ENCODE measurements around the gene DHRS13.

DNA sequence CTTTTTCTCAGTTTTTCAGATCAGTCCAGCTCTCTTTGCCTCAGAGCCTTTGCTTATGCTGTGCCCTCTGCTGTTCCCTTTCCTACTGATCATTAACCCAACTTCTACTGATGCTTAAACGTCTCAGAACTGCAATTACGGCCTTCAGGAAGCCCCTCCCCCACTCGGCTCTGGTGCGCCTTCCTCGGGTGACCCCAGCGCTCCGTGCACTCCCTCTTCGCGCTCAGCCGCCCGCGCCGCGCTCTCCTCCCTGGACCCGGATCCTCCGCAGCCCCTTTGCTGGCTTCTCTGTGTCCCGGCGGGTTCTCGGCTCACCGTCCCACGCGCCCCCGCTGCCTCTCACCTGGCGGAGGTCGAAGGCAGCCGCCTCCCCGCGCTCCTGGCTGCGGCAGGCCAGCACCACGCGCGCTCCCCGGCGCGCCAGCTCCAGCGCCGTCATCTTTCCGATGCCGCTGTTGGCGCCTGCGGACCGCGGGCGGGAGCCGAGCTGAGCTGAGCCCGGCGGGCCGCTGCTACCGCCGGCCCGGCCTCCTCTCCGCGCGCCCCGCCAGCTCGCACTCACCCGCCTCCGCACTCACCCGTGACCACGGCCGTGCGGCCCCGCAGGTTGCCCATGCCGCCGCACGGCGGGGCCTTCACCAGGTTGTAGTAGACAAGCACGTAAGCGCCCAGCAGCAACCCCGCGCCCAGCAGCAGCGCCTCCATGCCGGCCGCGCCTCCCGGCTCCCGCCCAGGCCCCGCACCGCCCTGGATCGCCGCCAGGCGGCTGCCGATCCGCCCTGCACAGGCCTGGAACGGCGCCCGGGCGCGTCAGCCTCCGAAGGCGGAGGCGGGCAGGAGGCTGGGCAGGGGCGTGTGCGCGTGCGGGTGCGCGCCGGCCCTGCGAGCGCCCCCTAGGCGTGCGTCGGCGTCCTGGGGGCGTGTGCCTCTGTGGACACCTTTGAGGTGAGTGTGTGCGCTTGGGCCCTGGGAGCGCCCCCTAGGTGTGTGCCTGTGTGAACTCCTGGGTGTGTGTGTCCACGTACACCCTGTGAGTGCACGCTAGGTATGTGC is at the start of gene DHRS13:
DHRS13 (minus strand) TSS at position 840 of the 1,053 bp plus-strand sequence.
- PRO-cap: unidirectional peak, minus-strand start at position 734 of the sequence

DNA sequence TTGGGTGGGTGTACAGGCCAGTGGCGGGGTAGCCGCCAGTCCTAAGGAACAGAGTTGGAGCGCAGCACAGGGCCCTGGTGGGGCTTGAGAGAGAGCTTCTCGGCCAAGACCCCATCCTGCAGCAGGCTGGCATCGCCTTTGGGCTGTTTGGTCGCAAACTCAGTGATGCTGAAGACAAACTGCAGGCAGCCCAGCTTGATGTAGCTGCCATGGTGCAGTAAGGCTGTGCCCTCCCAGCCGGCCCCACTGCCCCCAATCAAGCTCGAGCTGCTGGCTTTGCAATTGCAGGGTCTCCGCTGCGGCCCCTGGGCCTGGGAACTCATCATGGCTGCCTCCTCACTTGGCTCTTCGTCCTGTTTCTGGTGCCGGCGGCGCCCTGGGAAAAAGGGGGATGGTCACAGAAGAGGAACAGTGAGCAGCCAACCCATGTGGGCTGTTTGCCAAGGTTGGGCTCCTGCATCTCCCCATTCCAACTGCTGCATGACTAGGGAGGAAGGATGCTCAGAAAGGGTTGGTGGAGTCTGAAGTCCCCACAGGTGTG is 3.3 kb upstream of the DHRS13 start:
- PRO-cap: no peak

DNA sequence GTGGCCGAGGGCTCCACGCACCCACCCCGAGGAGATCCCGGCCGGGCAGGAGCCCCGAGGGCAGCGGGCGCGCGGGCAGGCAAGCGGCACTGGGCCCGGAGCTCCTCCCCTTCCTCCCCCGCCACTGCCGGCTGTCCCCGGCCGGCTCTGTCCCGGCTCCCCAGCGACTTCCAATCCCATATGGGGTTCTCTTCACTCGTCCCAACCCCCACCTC is 1.8 kb downstream of the PHF12 start:
- PRO-cap: bidirectional peak, plus-strand start at position 124 of the sequence, minus-strand start at position 91 of the sequence

GRCh38 chr17:29040063-29040486 is 2.9 kb upstream of the PIPOX start:
- PRO-cap: no peak

GRCh38 chr17:29086906-29087532 is 44.1 kb downstream of the PIPOX start:
- PRO-cap: no peak

DNA sequence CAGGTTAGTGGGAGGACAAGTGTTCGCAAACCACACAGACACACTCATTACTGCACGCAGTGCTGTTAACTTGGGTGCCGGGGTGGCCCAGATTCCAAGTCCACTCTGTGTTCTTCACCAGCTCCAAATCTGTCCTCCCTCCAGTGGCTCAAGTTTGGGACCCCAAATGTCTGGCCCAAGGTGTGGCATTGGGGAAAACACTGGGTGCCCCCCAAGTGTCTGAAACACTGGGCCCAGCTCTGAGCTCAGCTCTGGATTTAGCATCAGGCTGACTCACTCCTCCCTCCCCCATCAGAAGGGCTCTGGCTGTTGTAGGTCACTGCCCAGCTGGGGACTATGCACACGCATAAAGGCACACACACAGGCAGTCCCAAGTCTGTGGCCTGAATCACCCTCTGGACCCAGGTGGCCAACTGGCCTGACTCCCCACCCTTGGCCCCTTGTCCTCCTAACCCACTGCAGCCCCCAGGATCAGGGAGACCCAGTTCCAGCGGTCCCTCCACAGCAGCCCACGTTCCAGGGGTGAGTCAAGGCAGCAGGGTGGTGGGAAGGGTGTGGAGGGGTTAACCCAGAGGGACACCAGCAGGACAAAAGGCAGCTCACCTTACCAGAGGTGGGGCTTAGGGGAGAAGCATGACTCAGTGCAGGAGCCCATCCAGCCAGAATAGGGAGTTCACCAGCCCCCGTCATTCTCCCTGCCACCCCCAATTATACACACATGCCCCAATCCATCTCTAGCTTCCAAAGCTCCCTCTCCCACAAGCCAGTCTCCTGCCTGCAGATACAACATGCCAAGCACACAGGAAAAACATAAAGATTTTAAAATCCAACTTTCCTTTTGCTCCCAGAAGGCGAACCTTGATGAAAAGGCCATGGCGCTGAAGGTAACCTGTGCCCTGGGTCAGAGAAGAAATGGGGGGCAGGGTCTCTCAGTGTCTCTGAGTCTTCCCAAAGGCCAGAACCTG is 47.0 kb downstream of the MYO18A start:
- PRO-cap: no peak

GRCh38 chr17:29138193-29139005 is 41.8 kb downstream of the MYO18A start:
- PRO-cap: no peak

DNA sequence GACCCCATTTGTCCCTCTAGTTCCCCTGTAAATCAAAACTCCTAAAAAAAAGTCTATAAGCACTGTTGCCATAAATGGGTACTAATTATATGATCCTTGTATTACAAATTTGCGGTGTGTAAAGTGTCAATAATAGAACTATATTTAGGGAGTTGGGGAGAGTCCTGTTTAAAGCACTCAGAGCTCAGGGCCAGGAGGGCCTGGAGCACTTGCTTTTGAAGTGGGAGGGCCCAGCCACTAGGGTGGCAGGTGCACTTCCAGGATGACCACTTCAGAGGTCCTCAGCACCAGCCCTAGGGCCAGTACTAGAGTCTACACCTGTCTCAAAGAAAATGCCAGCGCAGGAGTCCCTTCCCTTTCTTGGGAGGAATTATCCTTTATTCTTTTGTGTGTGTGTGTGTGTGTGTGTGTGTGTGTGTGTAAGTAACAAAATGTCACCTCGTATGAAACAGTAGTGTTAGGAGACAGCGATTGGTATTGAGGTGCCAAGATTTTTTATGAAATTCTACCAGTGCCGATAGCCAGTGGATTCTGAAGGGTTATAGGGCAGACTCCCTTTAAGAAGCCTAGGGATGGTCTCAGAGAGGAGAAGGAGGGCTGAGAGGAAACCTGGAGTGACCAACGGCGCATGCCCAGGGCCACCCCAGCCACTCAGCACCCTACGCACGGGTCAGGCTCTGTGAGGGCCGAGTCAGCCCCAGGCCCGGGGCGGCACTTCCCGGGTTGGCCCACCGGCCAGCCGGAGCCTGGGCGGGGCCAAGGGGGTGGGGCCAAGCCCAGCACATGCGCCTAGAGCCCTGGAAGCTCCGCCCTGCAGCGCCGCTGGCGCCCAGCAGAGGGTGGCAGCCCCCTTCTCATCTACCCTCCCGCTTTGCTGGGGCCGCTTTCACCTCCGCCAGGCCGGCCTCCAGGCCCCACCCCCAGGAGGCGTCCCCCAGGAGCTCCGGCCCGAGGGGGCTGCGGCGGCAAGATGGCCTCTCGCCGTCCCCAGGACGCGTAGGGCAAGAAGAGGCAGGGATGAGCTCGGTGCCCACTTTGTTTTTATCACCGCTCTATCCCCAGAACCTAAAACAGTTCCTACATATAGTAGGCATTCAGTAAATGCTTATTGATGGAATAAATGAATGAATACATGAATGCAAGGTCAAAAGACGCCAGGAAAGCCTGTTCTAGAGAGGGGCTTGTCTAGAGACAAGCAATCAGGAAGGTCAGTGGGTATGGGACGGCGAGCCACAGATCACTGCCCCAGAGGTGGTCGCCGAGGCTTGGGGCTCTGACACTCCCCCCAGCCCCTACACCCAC is 31.6 kb downstream of the MYO18A start:
- PRO-cap: bidirectional peak, plus-strand start at position 940 of the sequence, minus-strand start at position 717 of the sequence

- PRO-cap: no peak
Measured at GRCh38 chr17:29277271-29277603, 16.7 kb downstream of the NUFIP2 start.

- PRO-cap: no peak
Measured at GRCh38 chr17:29424676-29425286, 34.6 kb downstream of the TAOK1 start.

DNA sequence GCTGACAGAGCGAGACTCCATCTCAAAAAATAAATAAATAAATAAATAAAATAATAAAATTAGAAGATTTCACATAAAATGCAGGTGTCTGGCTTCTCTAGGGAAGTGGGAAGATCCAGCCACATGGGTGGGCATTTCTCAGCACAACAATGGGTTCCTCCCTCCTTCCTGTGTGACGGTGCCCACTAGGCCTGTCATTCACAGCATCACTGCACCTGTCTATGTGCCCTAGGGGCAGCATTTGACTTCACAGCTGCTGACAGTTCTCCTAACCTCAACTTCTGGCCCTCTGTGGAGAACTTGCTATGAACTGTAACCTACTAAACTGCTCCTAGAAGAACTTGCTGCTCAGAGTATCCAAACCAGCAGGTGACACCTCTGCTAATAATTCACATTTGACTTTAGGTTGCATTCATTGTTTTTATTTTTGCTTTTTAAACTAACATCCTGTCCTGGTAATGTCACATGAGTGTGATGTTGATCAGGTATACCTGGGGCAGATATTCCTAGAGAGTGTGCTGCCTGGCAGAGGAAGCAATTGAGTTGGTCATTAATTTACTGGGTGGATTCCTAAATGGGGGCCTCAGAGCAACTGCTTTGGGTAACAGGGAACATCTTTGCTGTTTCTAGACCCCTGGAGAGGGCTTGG is 2.9 kb downstream of the ABHD15 start:
- PRO-cap: no peak

- PRO-cap: no peak
Measured at GRCh38 chr17:29584579-29585029, 4.8 kb downstream of the GIT1 start.

GRCh38 chr17:29626062-29626981 is 3.6 kb upstream of the CORO6 start:
- PRO-cap: no peak

DNA sequence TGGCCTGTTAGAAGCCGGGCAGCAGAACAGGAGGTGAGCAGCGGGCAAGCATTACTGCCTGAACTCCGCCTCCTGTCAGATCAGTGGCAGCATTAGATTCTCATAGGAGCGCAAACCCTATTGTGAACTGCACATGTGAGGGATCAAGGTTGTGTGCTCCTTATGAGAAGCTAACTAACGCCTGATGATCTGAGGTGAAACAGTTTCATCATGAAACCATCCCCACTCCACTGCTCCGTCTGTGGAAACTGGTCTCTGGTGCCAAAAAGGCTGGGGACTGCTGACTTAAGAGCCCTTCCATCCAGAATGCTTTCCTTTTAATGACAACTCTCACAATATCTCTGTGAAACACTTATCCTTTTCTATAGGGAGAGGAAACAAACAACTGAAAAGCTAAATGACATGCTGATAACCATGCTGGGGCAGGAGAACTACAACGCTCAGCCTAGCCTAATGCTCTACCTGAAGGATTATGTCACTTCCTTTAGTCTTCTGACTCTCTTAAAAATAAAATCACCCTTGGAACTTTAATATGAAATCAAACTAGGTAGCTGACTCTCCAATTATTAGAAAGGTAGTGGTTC is 44.8 kb upstream of the CORO6 start:
- PRO-cap: no peak

DNA sequence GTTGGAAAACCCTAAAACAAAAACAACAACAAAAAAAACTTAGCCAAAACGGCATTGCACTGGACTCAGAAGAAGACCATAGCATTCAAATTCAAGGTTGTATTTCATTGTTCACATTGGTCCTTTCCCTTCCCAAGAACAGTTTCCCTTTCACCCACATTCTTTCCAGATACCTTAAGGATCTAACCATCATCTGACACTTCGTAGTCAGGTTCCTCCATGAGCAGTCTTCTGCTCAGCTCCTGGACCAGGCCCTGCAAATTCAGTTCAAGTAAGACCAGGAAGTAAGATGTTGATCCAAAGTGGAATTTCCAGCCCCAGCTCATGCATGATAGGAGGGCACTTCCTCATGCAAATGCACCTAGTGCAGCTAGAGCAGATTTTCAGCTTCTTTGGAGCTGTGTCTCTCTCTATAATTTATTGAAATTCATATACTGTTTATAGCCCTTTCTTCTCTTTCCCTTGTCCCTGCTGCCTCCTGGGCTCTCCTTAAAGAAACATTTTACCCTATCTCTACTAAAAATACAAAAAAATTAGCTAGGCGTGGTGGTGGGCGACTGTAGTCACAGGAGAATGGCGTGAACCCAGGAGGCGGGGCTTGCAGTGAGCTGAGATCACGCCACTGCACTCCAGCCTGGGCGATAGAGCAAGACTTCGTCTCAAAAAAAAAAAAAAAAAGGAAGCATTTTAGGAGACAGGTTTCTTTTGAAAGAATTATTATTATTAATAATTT is 94.6 kb downstream of the SSH2 start:
- PRO-cap: no peak

DNA sequence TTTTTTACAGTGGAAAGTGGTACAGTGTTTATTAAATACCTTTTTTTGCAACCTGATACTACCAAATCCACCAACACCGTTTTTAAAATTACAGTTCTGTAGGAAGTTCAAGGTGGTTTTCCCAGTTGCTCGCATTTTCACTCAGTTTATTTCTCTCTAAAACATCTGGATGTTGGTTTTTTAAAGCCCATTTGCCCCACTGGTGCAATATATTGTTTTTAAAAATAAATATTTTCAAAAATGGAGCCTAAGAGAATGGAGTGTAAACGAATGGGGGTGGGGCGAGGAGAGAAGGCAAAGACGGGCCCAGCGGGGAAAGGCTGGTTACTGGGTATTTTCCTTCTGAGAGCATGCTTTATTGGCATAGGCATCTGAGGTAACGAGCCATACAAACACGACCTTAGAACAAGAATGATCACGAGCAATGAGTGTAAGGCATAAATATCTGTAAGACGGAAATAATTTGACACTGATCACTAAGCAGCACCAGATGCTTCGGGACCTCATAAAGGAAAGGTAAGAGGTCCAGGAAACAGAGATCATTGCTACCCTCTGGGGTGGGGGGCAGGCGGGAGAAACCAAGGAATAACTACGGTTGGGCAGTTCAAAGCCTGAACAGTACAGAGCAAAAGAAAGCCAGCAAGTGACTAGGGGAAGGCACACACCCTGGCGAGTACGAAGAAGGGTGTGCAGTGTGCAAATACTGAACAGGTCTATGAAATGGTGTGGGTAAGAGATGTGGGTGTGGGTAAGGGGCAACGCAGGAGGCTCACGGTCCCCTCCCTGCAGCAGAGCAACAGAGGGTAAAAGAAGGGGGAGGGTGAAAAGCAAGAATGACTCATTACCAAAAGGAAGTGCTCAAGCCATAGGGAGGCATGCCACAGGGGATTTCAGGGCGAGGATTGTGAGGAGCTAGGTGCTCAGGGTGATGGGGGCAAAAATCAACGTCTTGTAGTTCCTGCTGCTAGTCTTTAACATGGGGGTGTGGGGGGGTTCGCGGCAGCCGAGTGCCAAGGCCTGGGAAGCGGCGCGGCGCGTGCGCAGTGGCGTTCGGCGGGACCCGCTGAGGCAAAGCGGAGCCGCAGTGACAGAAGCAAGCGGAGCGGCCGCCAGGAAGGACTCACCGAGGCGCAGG is 847 bp downstream of the SSH2 start:
- PRO-cap: bidirectional peak, plus-strand start at position 876 of the sequence, minus-strand start at position 795 of the sequence; bidirectional peak, plus-strand start at position 1,090 of the sequence, minus-strand start at position 973 of the sequence

GRCh38 chr17:30345487-30346190 is 11.8 kb upstream of the TMIGD1 start:
- PRO-cap: bidirectional peak, plus-strand start at chr17:30345930, minus-strand start at chr17:30345802

DNA sequence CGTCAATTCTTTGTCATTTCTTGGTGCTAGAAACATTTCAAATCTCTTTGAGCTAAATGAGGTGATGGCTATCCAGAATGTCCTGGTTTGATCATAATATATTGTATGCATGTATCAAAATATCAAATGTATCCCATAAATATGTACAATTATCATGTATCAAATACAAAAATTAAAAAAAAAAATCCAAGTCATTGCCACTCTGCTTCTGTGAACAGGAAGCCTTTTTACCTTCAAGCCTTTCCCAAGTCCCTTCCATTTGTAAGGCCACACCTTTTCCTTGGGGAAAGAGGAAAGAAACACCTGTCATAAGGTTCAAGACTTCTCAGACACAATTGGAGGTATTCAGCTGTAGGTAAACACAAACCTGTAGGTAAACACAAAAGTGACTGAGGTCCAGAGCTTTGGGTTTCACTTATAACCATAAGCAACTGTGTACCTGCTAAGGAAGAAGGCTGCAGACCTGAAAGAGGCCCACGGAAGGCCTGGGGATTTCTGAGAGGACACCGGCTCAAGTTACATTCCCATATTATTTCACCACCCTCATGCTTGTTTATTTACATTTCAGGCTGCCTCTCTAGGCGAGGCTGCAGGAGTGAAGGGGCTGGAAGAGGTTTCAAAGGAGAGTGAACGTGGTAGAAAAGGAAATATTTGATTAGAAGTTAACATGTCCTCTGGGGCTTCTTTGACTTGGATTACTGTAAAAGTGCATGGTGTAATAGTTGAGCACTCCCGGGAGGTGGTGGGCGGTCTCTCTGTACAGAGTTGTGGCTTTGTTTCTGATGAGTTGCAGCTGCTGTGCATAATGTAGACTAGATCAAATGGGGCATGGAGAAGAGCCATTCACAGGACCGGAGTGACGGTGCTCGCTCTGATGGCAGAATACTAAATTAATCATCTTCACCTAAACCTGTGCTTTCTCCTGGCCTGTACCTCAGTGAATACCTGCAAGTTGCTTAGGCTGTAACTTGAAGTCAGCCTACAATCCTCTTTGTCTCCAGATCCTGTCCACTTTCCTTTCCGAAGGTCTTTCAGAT is 2.2 kb upstream of the CPD start:
- PRO-cap: no peak

- PRO-cap: no peak
Measured at GRCh38 chr17:30449375-30449881, 27.8 kb upstream of the GOSR1 start.

DNA sequence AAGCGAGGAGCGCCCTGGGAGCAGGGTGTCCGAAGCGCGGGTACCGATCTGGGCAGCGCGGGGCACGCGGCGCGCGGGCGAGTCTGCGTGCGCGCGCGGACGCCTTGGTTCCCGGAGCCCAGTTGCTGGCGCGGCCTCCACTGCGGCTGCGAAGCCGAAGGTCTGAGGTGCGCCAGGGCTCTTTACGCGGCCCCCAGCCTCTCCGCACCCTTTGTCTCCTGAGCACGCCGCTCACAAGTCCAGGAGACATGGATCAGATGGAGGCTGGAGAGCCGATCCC is 118.4 kb downstream of the CRLF3 start:
- PRO-cap: no peak